Skin of body (tissue), 2 donors: ENCODE data around the genes COCH, AP4S1 and AKAP6.

GRCh38 chr14:28613340-28614044 is 153.1 kb upstream of the FOXG1 start:
- RAMPAGE, long total RNA: no peak

DNA sequence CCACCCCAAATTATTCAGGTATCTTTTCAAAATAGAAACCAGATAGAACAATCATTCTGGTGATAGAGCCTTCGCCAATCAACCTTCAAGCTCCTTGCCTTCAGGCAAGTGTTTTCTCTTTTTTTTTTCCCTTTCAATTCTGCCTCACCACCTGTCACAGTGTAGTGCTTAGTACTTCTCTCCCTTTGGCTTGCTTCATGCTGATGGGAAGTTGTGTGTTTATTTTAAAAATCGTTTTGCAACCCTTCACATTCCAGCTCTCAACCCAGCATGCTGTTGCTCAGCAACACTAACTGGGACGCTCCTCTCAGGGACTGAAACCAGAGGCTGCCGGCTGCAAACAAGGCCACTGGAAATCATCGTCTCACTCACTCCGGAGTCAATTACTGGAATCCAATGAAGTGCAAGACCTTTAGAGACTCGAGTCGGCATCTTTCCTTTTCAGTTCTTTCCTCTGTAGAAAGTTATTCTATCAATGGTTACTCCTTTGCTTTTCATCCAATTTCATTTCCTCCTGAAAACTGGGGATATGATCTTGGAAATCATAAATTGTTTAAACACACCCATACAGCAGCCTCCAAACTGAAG is 342.6 kb downstream of the PRKD1 start:
- RAMPAGE, long total RNA: no peak

DNA sequence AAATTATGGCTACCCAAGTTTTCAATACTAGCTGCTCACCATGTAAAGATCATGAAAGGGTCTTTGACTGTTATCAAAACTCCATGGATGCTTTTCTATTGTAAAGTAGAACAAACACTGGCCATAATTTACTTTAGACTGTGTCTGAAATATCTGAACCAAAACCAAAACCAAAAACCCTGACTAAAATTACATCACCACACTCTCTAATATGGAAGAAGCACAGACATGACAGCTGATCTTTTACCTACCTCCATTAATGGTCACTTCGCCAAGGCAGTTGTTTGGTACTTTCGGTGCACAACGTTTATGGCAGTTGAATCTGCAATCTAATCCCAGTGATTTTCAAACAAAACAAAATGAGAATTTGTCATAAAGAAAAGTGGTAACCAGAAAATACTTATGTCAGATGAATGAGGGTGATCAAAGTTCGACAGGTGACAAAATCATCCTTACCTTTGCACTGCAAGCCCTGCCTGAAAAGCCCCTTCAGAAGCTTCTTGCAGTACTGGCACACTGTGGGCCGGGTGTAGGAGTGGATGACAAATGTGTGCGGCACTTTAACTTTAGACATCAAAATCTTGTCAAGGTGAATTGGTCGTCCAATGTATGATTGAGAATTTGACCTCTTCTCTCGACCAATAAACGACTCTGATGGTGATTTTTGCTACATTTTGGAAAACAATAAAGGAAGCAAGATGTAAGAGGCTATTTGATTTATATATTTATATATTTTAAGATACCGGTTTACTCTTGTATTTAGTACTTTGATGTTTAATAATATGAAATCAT is 289.2 kb downstream of the PRKD1 start:
- RAMPAGE, long total RNA: no peak

GRCh38 chr14:29745832-29746314 is 181.8 kb downstream of the PRKD1 start:
- RAMPAGE, long total RNA: no peak

- RAMPAGE, long total RNA: no peak
These were observed 271 bp upstream of the PRKD1 start for GRCh38 chr14:29927879-29928357.

GRCh38 chr14:30577395-30578059 is 18.6 kb downstream of the G2E3 start:
- RAMPAGE, long total RNA: no peak

GRCh38 chr14:30692478-30692903 is 70.4 kb downstream of the SCFD1 start:
- RAMPAGE, long total RNA: no peak

DNA sequence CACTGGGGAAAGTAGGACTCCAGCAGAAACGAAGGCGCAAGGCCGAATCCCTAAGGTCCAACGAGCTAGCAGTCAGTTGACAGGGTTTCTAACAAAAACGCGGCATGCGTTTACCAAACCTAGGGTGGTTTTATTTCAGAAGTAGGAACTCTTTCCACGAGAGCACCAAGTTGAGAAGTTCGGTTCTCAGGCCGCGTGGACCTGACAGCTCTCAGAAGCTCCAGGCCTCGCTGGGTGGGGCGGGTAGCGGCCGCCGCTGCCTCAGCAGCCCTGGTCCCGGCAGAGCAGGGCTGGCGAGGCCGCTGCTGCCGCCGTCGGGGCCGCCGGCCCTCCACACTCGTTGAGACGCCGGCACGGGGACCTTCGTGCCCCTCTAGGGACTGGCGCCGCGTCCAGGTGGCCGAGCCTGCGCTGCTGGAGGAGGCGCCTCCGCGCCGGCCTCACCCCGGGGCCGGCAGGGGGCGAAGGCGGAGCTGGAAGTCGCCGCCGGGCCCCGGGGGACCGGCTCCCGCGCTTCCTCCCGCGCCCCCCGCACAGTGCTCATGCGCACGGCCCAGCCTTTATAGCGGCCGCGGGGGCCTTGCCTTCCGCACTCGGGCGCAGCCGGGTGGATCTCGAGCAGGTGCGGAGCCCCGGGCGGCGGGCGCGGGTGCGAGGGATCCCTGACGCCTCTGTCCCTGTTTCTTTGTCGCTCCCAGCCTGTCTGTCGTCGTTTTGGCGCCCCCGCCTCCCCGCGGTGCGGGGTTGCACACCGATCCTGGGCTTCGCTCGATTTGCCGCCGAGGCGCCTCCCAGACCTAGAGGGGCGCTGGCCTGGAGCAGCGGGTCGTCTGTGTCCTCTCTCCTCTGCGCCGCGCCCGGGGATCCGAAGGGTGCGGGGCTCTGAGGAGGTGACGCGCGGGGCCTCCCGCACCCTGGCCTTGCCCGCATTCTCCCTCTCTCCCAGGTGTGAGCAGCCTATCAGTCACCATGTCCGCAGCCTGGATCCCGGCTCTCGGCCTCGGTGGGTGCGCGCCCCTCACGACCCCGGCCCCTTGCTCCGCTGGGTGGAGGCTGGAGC is at the start of gene COCH:
COCH (plus strand) TSS at position 590 of the 1,060 bp plus-strand sequence.
- RAMPAGE, long total RNA: no peak

- RAMPAGE, long total RNA: no peak
These were observed 34.6 kb downstream of the COCH start for GRCh38 chr14:30908900-30909367.

- RAMPAGE, long total RNA: no peak
These were observed 47.0 kb downstream of the COCH start for GRCh38 chr14:30921365-30921797.

GRCh38 chr14:30936254-30936786 is 62.0 kb downstream of the COCH start:
- RAMPAGE, long total RNA: no peak

GRCh38 chr14:31025111-31025753 is at the start of gene AP4S1:
AP4S1 (plus strand) TSS chr14:31025649.
- RAMPAGE, long total RNA: no peak

GRCh38 chr14:31173013-31173949 is 34.3 kb downstream of the HECTD1 start:
- RAMPAGE, long total RNA: no peak

- RAMPAGE, long total RNA: no peak
These were observed 43.9 kb upstream of the HECTD1 start for GRCh38 chr14:31251362-31252034.

GRCh38 chr14:31936018-31936682 is 141.0 kb upstream of the ARHGAP5 start:
- RAMPAGE, long total RNA: no peak

- RAMPAGE, long total RNA: no peak
These were observed 111.1 kb upstream of the ARHGAP5 start for GRCh38 chr14:31965851-31966529.

DNA sequence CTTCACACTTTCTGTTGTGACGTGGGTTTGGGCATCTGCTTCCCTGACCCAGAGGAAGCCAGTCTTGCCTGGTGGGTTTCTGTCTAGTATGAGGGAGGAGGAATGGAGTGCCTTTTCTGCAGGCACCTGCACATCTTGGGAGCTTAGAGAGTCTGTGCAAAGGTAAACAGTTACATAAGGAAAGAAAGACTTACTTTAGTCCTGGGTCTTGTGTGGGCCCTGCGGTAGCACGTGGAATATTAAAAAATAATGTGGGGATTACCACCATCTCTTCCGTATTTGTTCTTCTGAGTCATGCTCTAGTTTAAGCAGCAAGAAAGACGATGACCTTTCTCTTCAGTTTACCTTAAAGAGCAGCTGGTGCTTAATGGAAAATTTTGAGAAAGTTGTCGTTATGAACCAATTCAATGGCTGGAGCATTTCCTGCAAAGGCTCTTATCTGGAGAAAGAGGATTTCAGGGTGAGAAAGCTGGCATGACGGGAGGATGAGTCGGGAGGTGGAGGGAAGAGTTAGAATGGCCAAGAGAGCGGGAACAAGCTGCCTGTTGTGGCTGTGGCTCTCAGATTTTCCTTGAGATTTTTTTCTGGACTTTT is 70.5 kb upstream of the ARHGAP5 start:
- RAMPAGE, long total RNA: no peak

DNA sequence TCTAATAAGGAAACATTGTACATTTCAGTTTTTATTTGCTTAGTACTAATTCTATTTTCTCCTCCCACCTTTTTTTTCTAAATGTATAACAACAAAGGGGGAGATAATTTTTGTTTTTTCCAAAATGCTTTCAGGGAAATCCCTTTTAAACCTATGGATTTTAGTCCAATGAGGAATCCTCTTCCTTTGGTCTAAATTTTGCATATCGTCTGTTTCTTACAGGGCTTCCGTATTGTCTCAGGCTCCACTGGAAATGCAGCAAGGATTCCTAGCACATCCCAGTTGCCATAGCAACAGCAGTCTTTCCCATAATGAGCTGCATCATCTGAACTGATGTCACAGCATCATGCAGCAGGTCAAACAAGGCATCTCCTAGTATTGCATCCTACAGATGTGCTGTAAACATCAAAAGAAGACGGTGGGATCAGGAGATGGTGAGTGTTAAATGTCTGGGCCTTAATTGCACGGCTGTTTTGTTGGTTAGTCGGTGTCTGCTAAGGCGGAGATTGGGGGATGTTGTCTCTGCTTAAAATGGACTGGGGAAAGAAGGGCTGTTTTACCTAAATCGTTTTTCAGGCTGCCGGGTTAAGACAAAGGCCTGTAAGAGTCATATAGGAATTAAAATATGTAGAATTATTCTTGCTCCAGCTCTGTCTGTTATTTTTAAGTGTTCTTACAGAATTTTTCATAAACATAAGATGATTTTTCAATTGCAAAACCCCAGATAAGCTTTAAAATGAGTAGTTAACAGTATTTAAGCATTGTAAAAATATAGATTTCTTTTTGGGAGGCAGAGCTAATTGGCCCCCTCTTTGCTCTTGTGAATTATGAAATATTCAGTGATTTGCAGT is at the start of gene AKAP6:
AKAP6 (plus strand) TSS at position 324 of the 851 bp plus-strand sequence.
- RAMPAGE, long total RNA: no peak

GRCh38 chr14:32702371-32703010 is 236.2 kb upstream of the NPAS3 start:
- RAMPAGE, long total RNA: no peak

DNA sequence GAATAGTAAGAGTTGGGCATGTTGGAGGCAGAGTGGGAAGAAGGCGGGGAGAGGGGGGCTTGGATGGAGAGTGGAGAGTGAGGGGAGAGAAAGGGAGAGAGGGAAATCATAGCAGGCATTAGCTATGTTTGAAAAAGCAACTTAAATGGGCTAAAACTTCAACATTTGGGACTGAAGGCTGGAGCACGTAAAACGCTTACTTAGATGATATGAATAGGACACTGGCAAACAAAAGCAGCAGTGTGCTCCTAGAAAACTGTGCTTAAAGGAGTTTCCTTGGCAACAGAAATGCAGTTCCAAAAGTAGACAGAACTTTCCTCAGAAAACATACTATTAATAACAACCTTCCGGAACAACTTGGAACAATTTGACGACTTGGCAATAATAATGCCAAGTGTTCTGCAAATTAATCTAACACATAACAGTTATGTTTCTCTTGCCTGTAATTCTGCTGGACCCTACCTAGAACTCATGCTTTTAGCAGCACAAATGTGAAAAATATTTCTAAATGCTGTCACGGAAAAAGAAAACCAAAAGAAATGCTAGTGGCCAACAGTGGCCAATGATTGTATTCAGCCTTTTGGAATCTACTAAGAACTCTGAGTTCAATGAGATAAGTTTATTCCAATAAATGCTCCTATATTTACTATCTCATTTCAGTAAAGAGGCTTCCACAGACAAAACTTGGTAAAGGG is 235.4 kb upstream of the NPAS3 start:
- RAMPAGE, long total RNA: no peak